ENCODE results near the genes ARMC9 and PTMA.

GRCh38 chr2:230262322-230262779 lies 36.8 kb downstream of the SP140 start:
- RRBS = no CpG with 5 or more reads among the region's 5 CpGs

DNA sequence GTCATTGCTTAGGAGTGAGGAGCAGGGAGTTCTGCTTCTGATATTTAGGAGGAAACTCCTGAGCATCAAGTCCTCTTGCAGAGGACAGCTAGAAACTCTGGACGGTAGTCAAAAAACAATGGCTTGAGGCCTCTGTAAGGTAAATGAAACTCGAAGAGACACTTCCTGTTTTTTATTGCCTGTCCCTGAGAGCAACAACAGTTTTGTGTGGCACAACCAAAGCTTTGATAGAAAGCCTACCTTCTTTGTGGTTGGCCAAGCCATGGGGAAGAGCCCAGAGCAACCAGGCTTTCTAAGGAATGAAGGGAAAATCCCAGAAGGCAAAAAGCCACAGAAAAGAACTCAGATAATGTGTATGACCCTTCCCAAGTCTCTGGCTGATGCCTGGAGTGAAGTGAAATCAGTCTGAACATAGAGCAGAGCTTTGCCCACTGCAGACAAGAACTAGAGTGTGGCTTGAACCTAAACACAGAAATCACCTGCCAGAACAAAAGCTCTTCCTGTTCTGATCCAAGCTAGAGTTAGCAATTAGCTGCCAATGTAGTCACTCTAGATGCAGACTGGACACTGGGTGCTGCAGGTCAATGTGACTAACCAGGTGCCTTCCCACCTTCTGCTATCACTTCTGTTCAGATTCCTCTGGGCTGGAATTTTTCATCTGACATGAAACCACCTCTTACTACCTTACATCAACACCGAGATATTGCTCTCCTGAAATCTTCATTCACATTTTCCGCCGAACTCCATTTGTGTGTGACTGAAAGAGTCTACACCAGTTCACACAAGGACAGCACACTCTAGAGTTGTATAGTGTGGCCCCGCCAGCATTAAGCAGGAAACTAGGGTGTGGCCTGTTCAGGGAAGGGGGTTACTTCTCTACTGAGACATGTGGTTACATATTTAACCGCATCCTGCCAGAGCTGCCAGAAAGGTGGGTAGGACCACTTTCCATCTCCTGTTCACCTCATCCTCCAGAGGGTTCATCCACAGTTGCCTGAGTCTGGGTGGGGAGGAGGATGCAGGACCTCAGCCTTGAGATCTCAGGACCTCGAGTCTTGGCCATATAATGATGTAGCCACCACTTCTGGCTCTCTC lies 8.1 kb upstream of the SP140L start:
- RRBS = no CpG with 5 or more reads among the region's 8 CpGs

DNA sequence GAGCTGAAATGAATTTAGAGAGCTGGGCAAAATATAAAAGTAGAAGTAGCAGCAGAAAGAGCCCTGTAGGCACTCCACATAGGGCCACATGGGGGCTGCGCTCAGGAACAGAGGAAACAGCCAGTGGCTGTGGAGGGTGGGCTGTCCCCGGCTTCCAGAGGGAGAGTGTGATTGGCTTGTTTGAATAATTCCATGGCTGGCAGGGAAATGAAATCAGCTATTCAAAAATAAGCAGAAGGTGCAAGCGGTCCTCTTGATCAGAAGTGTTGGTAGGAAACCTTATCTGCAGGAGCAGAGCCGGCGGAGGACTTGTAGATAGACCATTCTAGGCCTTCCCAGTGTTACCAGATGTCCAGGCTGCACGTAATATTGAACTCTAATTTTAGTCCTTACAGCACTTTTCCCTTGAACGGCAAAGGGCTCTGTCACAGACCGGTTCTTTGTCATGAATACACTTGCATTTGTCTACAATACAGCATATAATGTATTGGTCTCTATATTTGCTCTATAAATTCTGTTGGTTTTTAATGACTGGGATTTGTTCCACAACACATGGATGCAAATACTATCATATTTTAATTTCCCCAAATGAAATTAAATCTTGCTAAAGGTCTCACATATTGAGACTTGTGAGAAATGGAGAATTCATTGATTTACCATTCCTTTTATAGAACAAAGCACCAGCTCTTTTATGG lies 17.2 kb upstream of the SP100 start:
- RRBS = no CpG with 5 or more reads among the region's 8 CpGs

DNA sequence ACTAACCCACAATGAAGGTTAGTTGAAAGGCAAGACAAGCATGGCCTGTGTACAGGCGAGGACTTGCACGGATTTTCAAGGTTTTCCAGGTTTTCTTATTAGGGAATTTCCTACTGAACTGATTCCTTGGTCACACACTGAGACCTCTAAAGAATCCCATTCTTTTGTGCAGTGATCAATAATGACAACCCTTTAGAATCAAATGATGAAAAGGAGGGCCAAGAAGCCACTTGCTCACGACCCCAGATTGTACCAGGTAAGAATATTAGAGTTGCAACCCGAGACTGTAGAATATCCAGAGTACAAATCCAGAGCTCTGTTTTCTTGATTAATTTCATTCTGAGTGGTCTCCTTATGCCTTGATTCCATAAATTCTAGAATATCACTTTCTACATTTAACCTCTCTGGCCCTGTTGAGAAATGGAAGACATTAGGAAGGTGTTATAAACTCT lies 47.9 kb downstream of the SP100 start:
- RRBS = no CpG with 5 or more reads among the region's 4 CpGs

DNA sequence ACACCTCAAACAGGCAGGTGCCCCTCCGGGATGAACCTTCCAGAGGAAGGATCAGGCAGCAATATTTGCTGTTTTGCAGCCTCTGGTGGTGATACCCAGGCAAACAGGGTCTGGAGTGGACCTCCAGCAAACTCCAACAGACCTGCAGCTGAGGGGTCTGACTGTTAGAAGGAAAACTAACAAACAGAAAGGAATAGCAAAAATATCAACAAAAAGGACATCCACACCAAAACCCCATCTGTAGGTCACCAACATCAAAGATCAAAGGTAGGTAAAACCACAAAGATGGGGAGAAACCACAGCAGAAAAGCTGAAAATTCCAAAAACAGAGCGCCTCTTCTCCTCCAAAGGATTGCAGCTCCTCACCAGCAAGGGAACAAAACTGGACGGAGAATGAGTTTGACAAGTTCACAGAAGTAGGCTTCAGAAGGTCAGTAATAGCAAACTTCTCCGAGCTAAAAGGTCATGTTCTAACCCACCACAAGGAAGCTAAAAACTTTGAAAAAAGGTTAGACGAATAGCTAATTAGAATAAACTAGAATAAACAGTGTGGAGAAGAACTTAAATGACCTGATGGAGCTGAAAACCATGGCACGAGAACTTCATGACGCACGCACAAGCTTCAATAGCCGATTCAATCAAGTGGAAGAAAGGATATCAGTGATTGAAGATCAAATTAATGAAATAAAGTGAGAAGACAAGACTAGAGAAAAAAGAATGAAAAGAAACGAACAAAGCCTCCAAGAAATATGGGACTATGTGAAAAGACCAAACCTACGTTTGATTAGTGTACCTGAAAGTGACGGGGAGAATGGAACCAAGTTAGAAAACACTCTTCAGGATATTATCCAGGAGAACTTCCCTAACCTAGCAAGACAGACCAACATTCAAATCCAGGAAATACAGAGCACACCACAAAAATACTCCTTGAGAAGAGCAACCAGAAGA lies 110.4 kb downstream of the SP100 start:
- RRBS = no CpG with 5 or more reads among the region's 12 CpGs

GRCh38 chr2:230575702-230576034 lies 137.0 kb upstream of the CAB39 start:
- RRBS = no CpG with 5 or more reads among the region's 8 CpGs

GRCh38 chr2:231159318-231160147 lies 34.7 kb upstream of the HTR2B start:
- RRBS = no CpG with 5 or more reads among the region's 8 CpGs

DNA sequence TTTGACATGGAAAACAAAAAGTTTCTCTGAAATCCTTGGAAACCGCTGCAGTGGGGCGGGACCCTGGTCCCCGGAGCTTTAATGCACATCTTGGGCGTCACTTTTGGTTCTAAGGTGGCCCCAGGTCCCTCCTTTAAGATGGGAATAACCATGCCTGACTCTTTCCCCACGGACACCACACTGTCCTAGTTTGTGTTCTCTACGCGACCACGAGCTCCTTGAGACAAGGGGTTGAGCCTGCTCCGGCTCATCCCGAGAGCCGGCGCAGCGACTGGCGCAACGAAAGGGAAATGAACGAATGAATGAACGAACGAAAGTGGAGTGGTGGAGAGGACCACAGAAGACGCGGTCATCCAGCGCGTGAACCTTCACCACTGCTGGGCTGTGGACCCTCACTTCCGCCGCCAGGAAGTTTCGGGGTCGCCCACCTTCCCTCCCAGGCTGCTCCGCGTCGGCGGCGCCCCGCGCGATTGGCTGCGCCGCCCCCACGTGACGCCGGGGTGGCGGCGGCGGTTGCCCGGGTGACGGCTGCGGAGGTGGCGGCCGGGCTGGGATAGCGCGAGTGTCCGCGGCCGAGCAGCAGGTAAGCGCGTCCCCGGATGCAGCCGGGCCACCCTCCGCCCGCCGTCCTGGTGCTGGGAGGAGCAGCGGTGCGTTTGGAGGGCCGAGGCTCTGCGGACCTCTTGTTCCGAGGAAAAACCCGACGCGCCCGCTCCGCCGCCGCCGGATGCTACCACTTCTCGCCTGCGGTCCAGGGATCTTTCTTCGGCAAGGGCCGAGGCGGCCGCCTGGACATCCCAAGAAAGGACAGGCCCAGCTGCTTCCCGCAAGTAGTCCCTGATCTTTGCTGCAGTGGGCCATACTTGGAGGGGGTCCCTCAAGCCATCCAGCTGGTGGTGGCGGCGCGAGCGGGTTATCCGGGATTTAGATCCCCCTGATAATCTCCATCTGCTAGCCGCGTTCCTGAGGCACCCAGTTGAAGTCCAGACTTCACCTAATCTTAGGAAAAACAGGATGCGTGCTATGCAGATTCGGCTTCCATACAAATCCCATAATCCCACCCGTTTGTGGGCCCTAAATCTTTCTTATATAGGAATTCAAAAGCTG lies at the start of gene ARMC9:
ARMC9 (plus strand) TSS at position 516 of the 1,107 bp plus-strand sequence.
- RRBS = 1% methylated on average over 21 of the region's 89 CpGs

GRCh38 chr2:231320948-231321515 lies 74.5 kb upstream of the B3GNT7 start:
- RRBS = no CpG with 5 or more reads among the region's 7 CpGs

DNA sequence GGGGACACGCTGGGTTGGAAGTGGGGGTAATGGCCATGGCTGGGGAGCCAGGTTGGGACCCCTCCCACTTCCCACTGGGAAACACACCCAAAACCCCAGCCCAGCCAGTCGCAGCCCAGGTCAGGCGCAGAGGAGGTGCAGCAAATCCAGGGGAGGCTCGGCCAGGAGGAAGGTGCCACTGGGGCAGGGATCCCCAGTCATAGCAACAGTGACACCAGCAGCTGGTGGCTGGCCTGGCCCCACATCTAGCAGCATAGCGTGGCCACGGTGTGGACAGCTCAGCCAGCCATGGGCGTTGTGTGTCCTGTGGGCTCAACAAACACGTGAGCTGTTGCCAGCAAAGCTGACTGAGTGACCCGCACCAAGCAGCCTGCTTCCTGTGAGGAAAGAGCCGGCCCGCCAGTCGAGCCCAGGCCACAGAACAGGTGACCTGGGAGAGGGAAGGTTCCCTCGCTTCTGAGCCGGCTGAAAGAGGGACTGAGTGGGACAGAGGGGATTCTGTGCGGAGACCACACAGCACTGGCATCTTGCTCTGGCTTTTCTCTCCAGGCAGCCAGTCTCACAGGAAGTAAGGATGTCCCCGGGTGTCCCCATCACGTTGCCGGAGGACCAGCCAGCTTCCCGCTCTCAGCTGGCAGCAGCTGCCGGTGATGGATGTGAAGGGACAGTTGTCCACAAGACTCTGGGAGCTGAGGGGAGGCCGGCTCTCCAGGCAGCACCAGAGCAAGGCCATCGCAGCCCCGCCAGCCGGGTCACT lies 24.4 kb upstream of the B3GNT7 start:
- RRBS = 96% methylated on average over 7 of the region's 24 CpGs

DNA sequence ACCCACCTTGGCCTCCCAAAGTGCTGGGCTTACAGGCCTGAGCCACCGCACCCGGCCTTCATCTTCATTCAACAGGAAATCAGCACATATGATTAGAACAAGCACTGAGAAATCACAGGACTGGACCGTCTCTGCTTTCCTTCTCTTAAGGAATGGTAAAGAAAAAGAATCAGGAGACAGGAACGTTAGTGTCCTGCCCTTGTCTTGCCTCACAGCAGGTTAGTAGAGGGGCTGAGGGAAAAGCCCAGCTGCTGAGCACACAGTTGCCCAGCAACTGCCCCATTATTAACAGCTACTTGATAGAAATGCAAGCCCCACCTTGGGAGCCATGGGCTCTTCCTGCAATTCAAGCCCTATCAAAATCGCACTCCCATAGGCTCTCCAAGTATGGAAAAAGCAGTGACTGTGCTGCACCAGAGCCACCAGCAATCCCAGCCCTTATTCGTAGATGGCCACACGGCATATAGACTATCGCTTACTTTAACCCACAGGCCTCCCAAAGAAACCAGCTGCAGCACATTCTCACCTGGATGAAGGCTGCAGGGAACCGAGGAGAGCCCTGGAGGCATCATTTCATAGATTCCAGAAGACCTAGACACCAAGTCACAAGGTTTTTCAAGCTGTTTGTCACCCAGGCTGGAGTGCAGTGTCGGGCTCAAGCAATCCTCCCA lies 11.6 kb downstream of the NCL start:
- RRBS = no CpG with 5 or more reads among the region's 10 CpGs

DNA sequence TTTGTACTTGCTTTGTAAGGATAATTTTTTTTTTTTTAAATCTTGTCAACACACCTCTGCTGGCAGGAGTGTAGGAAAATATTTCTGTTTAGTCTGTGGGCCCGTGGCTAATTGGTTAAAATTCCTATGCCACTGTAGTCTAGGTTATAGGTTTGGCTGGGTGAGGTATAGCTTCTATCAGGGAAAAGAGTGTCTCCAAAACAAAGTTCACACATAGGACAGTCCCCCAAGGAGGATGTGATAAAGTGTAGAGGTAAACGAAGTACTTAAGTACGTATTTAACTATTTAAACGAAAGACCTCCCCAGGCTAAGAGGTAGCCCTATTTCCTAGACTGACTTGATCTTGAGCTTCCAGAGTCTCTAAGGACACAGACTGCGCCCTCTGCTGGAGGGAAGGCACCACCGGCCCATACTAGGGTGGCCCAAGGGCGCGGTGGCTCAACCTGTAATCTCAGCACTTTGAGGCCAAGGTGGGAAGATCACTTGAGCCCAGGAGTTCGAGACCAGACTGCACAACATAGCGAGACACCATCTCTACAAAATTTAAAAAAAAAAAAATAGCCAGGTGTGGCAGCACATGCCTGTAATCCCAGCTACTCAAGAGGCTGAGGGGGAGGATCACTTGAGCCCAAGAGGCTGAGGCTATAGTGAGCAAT lies 8.9 kb downstream of the TEX44 start:
- RRBS = no CpG with 5 or more reads among the region's 10 CpGs

DNA sequence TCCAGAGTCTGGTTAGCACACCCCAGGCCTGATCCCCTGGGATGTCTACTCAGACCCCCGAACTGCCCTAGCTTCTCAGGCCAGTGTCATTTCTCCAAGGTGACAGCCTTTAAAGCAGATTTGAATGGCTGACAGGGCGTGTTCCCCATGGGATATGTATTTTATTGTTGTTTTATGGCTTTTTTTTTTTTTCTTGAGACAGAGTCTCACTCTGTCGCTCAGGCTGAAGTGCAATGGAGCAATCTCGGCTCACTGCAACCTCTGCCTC lies 40.8 kb upstream of the PTMA start:
- RRBS = no CpG with 5 or more reads among the region's 4 CpGs

- RRBS = 1% methylated on average over 26 of the region's 91 CpGs
Observed at GRCh38 chr2:231707948-231708753, at the start of gene PTMA. TSS of gene PTMA (plus strand) at chr2:231708525.

GRCh38 chr2:231708754-231709643 lies 674 bp downstream of the PTMA start:
- RRBS = under 1% methylated on average over 77 of the region's 123 CpGs

DNA sequence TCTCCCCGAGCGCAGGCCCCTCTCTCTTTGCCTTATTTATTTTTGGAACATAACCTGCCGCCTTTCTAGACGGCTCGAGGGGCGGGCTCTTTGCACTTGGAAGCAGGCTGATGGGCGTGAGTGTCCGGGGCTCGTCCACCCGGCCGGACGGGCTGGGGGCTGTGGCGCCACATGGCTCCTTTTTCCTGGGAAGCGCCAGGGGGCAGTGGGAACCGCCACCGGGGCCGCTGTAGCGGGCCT lies 2.5 kb downstream of the PTMA start:
- RRBS = 2% methylated on average over 8 of the region's 18 CpGs

- RRBS = no CpG with 5 or more reads among the region's 1 CpG
Observed at GRCh38 chr2:231713268-231713480, 4.8 kb downstream of the PTMA start.

- RRBS = no CpG with 5 or more reads among the region's 31 CpGs
Observed at GRCh38 chr2:231781364-231781973, 387 bp upstream of the PDE6D start.

- RRBS = no CpG with 5 or more reads among the region's 3 CpGs
Observed at GRCh38 chr2:231795409-231796074, 9.3 kb downstream of the COPS7B start.

GRCh38 chr2:231905977-231906471 lies 20.2 kb downstream of the NPPC start:
- RRBS = no CpG with 5 or more reads among the region's 5 CpGs